SJSA1 (cell line): ENCODE data around the genes ATP2C1 and AMOTL2.

DNA sequence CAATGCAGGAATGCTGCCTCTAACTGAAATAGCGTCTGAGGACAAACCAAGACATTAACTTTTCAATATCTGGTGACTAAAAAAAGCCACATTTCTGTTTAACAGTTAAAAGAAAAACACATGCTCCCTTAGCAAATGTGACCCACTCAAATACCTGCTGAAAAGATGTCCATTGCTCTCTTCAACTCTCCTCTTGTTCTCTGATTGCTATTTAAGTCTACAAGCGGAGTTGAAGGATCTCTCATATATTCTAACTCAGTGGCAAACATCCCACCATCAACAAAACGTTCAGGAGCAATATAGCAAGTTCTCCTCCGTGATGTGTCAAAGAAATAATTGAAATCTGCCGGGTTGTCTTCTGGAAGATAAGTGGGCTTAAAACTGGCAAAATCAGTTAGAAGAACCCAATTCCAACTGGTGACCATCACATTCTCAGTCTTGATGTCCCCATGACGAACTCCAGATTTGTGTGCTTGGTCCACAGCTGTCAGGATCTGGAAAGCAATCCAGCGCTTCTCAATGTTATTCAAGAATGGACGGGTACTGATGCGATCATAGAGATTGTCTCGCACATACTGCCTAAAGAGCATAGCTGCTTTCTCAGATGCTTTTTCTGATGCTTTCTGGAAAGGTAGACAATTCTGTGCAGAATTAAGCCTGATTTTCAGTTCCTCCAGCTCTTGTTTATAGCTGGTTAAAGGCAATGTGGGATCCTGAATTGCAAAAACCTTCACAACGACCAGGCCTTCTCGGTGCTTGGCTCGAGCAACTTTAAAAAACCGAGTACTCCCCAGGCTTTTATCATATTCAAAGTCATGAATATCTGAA lies 2.1 kb downstream of the PIK3R4 start:
- RAMPAGE, long total RNA: no peak

DNA sequence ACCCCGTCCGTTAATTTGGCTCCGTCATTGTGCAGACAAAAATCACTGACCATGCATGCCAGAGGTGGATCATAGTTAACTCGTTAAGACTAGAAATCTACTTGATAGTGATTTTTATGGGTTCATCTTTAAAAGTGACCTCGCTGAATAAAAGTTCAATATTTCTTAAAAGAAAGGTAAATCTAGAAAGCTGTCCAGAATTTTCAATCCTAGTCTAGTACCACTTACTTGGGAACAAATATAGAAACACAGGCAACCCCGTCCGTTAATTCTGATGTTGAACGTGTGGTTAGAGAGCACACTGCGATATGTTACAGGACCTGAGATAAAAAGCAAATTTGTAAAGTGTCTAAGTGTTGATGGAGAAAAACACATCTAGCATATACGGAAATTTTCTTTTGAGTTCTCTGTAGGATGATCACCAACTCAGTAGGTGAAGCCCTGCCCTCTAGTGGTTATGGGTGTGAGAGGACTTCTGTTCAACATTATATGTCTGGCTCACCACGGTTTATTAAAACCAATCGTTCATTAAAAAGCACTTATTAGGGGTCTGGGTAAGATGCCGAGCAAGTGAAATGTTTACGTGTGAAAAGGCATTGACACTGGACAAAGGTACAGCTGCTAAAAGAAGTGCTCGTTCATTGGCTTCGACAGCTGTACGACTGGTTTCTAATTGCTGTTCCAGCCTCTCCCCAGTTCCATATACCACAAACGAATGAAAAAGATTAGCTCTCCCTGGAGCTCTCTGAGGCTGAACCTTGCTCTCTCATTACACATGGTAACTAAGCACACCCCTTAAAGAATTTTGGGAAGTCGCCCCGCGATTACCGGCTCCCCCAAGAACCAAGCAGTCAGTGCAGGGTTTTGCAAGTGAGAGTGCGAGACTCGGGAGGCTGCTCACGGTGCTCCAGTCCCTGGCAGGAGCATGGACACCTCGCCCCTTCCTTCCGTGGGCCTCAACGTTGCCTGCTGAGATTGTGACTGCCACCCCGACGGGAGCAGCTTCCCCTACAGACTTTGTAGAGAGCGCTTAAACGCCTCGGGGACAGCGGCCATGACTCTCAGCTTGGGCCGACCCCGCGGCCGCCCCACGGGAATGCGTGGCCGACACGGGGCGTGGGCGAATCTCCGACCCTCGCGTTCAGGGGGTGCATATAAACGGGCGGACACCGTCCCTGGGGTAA lies 864 bp upstream of the ATP2C1 start:
- RAMPAGE, long total RNA: no peak

DNA sequence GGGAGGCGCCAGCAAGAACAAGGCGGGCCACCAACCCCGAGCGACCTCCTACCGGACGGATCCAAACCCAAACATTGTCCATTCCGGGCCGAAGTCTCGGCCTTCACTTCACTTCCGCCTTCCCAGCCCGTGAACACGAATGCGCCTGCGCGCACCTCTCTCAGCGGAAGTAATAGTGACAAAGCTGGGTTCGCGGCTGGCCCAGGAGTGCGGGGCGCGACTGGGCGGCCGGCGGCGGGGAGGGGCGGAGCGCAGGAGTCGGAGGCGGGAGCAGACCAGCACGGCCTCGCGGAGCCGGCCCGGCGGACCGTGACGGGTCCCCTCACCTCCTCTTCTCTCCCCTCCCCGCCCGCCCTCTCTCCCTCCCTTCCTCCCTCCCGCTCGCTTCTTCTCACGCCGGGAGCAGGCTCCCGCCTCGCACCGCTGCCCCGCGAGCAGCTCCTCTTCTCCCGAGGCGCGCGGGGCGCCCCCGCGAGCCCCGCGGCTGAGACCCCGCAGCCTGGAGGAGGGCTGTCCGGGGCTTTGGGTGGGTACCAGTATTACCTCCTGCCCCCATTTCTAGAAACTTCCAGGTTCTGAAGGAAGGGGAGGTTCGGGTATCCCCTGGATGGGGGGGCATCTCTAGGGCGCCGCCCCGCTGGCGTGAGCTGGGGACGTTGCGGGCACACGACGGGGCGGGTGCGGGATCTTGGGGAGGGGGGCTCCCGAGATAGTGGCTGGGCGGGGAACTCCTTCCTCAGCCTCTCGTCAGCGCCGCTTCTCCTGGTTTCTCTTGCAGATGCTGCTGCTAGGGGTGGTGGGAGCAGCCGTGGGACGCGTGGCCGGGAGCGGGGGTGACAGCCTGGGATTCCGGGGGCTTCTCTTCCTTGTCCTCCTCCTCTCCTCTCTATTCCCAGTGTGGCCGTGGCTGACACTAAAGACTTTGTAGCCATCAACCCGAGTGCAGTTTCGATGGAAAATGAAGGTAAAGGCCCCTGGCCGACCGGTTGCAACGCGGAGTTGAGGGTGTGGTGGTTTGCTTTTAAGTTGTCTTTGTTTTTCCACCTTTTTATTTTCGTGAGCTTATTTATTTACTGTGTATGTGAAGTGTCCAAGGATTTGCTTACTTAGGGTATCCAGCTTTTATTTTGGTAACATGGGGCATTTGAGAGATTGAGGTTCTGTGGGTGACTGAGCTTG lies at the start of gene ATP2C1:
TSS of gene ATP2C1 (plus strand) at position 273 of the 1,179 bp plus-strand sequence.
- RAMPAGE, long total RNA: no peak

DNA sequence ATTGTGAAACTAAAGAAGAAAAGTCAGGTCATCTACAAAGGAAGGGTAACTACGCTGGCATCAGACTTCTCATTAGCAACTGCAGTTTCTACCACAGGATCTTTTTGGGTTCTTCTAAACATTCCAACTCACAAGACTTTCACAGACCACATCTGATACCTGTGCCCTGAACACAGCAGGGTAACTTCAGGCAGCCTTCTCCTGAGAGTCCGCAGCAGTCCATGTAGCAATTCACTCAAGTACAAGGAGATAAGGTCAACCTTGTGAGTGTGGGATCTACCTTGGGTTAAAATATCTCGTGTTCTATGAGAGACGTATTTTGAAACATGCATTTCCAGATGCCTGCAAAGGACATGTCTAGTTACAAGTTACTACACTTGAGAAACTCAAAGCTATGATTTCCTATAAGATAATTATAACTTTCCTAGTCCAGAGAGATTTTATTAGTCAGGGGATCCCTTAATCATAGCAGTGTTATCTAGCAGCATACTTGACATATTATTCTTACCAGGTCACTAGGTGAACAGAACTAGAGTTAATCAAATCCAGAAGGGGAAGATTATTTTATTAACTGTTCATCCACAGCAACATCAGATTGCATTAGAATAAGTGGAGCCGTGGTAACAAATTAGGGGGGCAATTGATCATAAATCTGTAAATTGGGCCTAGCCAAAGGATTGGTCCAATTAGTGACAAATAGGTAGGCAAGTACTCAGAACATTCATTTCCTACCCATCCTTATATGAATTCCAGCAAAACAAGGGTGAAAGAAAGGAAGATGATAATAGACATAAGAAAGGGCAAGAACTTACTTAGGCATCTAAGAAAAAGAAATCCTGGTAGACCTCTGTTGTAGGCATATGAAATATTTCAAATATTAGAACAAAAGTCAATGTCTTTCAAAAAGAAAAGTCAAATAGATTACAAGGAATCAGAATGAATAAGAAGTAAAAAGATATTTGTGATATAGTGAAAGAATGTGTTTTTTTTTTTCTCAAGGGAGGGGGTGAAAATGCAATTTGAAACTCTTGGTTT lies 66.2 kb downstream of the ASTE1 start:
- RAMPAGE, long total RNA: no peak

GRCh38 chr3:130991517-130992454 lies 34.8 kb downstream of the ASTE1 start:
- RAMPAGE, long total RNA: no peak

- RAMPAGE, long total RNA: no peak
Observed at GRCh38 chr3:131331773-131331972, 49.9 kb upstream of the NUDT16 start.

- RAMPAGE, long total RNA: no peak
Observed at GRCh38 chr3:131349566-131350464, 31.8 kb upstream of the NUDT16 start.

- RAMPAGE, long total RNA: no peak
Observed at GRCh38 chr3:132283373-132284105, 33.7 kb upstream of the ACP3 start.

DNA sequence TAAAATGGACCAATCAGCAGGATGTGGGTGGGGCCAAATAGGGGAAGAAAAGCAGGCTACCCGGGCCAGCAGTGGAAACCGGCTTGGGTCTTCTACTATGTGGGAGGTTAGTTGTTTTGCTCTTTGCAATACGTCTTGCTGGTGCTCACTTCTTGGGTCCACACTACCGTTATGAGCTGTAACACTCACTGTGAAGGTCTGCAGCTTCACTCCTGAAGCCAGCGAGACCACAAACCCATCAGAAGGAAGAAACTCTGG lies 20.4 kb upstream of the DNAJC13 start:
- RAMPAGE, long total RNA: no peak

DNA sequence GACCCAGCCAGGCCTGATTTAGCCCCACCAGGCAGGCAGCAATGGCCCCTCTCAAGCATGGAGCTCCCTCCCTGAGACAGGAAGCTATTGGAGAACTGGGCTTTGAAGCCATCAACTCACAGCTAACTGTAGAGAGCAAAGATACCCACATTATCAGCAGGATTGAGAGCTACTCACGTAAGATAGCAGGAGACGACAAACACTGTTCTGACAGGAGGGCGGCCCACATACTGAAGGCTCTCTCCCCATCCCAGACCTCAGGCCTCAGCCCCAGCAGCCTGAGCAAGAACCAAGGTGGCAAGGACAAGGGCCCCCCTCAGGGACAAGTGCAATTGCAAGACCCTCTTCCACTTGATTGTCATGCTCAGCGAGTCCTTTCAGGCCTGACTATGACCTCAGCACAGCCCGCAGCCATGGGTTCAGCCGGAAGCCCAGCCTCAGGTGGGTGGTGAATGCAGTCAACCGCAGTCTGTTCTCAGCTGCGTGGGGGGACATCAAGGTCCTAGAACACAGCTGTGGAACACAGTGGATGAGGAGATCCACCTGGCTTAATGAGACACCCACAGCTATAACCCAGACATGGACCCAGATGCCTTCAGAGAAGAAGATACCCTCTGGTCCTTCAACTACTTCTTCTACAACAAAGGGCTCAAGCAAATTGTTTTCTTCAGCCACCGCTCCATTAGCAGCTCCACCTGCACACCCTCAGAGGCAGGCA lies 82.6 kb upstream of the CDV3 start:
- RAMPAGE, long total RNA: no peak

DNA sequence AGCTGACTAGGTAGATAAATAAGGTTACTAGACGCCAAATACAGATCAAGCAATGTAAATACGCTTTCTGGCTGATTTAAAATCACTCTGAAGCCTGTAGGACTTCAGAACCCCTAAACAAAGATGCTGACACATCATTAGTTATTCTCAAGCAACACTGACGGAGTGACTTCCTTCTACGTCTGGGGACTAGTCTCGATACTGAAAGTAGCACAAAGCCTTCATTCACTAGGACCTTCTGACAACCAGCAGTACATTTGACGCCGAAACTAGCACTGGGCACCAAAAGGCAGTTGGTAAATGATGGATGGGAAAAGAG lies 67.2 kb upstream of the CDV3 start:
- RAMPAGE, long total RNA: no peak

DNA sequence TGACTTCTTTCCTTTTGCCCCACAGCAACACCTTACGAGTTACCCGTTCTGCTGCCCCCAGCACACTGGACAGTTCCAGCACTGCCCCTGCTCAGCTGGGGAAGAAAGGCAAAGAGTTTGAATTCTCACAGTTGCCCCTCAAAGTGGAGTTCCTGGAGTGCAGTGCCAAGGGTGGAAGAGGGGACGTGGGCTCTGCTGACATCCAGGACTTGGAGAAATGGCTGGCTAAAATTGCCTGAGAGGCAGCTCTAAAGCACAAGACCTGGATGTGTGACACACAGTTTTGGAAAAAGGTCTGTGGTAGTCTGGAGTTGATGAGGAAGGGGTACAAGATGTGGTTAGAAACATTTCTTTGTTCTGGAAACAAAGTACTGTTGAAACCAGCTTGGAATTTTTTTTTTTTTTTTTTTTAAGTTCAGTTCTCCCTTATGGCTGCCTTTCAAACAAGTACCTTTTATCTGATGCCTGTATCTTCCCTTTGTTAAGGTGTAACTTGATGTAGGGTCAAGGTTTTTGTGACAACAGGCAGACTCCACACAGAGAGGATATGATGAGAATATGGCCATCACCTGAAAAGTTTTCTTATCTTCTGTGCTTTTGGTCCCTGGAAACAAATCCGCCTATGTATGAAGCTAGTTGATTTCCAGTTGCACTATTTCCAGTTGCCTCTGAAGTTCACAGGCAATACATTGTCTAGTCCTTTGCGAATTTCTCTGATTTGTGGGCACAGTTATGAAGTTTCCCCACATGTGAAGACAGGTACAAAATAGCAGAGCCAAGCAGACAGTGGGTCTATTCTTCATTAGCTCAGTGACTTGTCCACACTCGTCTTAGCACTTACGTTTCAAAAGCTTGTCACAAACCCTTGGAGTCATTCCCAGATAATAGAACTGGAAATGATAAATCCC lies 14.2 kb downstream of the SRPRB start:
- RAMPAGE, long total RNA: no peak

GRCh38 chr3:133992443-133992802 lies 37.3 kb downstream of the SLCO2A1 start:
- RAMPAGE, long total RNA: no peak

- RAMPAGE, long total RNA: no peak
Observed at GRCh38 chr3:134202498-134202984, 48.1 kb downstream of the RYK start.

DNA sequence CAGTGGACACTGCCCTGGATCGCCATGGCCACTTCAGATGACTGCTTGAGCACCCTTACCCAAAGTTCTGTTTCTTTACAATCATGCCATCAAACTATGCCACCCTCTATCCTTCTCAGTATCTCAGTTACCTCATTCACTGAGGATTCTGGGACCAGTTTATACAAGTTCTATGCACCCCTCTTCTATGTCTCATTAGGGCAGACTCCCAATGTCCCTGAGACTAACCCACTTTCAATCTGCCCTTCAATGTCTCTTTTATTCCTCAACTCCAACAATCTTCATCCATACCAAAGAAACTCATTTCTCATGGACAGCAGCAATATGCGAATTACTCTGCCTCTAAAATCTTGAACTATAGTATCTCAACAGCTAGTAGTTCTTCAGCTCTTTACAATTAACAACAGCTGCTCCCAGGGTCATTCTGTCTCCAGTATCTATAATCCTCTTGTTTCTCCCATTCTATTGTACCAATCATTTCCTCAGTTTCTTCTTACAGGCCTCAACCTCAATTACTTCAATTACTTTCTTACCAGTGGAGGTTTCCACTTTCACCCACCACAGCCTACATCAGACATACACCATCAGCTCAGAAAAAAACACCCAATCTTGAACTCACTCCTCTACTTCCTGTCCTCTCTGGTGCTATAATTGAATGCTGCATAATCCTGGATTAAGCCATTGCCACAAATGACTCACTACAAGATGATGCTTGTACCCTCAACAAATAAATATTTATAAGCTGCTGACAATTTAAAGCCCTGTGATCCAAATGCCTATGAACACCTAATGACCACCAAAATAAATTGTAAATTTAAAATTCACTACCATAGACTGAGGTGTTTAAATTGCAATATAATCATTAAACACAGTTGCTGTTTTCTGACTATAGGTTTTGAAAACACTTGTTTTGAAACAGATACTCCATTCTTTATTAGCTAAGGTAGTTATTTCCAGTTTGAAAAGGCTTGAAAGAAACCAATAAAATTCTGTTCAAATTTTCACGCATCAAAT lies 18.6 kb downstream of the RYK start:
- RAMPAGE, long total RNA: no peak

DNA sequence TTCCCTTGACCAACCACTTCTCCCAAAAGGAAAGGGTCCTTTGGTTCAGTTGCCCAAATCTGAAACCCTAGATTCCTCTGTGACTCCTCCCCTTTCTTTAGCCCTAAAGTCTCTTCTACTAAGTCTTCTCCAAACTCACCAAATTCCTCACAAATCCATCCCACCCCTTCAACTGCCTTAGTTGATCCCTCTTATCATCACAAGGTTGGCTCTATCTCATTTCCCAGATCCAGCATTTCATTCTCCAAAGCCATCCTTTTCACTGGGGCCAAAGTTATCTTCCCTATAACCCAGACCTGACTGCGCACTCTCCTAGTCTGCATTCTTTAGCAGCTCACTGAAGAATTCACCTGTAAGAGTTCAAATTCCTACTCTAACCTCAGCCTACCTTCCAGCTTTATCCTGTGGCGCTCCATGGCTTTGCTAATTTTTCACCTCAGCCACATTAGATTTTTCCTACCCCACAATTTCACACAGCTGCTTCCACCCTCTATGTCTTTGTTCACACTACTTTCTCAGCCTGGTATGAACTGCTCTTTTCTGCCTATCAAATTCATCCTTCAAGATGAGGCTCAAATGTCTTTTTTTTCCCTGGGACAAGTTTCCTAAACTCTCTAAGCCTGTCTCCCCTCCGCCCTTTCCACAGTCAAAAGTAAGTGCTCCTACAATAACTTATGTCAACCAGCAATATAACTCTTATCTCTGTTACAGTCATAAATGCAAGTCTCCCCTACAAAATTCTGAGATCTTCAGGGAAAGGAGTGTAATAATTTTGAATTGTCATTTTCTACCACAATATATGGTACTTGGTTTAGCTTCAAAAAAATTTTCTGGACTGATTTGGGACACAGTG lies 7.3 kb downstream of the RYK start:
- RAMPAGE, long total RNA: no peak

DNA sequence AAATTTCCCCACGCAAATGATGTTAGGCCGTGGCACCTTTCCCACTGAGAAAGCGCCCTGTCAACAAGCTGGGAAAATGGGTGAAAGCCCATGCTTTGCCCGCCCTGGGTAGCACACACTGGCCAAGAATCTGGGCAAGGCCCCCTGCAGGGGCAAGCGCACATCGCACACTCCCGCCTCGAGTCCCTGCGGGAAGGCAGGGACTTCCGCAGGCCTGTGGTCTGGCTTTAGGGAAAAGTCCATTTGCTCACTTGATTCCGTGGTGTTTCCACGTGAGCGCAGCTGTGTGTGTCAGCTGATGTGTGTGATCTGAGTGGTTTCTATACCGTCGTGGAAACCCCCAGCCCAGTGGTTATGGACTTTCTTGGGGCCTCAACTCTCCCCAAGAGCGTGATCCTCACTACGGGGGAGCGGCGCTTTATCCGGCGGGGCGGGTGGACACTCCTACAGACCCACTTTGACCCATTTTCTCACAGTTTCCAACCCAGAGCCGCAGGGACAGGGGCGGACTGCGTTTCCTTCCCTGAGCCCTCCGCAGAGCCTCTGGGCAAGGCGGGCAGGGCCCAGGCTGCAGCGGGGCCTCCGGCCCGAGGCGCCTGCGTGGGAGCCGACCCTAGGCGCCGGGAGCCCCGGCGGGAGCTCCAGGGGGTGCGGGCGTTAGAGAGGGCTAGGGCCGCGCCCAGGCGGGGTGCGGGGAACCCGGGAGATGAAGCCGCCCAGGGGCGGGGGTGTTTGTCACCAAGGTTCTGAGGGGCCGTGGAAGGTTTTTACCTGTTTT lies 61.6 kb downstream of the AMOTL2 start:
- RAMPAGE, long total RNA: no peak

- RAMPAGE, long total RNA: no peak
Observed at GRCh38 chr3:134374313-134374832, at the start of gene AMOTL2. AMOTL2 (minus strand) TSS chr3:134374447.

GRCh38 chr3:134374833-134375605 lies 772 bp upstream of the AMOTL2 start:
- RAMPAGE, long total RNA: no peak

GRCh38 chr3:134483172-134483526 lies 2.6 kb downstream of the ANAPC13 start:
- RAMPAGE, long total RNA: no peak